GM12878 (cell line): ENCODE measurements around a stretch of chr11.

GRCh38 chr11:2566813-2567124, 122.0 kb downstream of the KCNQ1 start:
- RAMPAGE, long total RNA, result no peak
- RRBS, 2 experiments, result no CpG with 5 or more reads among the region's 3 CpGs
CAGE:
- cytosol, long polyA minus RNA, result no peak
- cytosol, long polyA plus RNA, result no peak
- long polyA plus RNA, result no peak
- nucleolus, long total RNA, result no peak
- nucleus, long polyA plus RNA, result no peak
- nucleus, long total RNA, result no peak

- RAMPAGE, long total RNA, result no peak
- RRBS, 2 experiments, result 39 to 78% methylated on average over 3 of the region's 28 CpGs
CAGE:
- cytosol, long polyA minus RNA, result no peak
- cytosol, long polyA plus RNA, result no peak
- long polyA plus RNA, result no peak
- nucleolus, long total RNA, result no peak
- nucleus, long polyA plus RNA, result no peak
- nucleus, long total RNA, result no peak
These were observed 138.4 kb downstream of the KCNQ1 start for GRCh38 chr11:2583079-2583652.

DNA sequence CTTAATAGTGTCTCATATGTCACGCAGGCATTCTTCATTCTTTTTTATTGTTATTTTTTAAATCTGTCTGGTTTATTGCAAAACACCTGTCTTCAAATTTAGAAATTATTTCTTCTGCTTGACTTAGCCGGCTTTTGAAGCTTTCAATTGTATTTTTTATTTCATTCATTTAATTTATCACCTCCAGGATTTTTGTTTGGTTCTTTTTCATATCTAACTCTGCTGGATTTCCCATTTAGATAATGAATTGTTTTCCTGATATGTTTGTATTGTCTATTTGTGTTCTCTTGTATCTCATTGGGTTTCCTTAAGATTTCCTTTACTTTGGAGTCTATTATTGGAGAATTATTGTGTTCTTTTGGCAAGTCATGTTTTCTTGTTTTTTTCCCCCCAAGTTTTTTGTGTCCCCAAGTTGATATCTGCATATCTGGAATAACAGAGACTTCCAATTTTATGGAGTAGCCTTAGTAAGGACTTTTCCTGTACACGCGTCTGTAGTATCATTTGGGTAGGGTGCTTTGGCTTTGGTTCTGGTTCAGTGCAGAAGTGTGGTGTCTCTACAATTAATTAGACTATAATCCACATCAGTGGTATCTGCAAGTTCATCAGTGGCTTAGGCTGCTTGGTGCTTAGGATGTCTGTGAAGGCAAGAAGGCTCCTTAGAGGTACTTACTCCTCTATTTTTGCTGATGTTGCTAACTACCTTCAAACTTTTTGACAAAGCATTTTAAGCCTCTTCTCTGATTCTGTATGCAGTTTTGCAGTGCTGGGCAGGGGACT, 205.3 kb downstream of the KCNQ1 start:
- RAMPAGE, long total RNA, result no peak
- RRBS, 2 experiments, result no CpG with 5 or more reads among the region's 4 CpGs
CAGE:
- cytosol, long polyA minus RNA, result no peak
- cytosol, long polyA plus RNA, result no peak
- long polyA plus RNA, result no peak
- nucleolus, long total RNA, result no peak
- nucleus, long polyA plus RNA, result no peak
- nucleus, long total RNA, result no peak

GRCh38 chr11:2668769-2669291, 216.7 kb downstream of the CDKN1C start:
- RAMPAGE, long total RNA, result no peak
- RRBS, 2 experiments, result no CpG with 5 or more reads among the region's 5 CpGs
CAGE:
- cytosol, long polyA minus RNA, result no peak
- cytosol, long polyA plus RNA, result no peak
- long polyA plus RNA, result no peak
- nucleolus, long total RNA, result no peak
- nucleus, long polyA plus RNA, result no peak
- nucleus, long total RNA, result no peak

GRCh38 chr11:2697834-2698282, 187.7 kb downstream of the CDKN1C start:
- RAMPAGE, long total RNA, result no peak
- RRBS, 2 experiments, result no CpG with 5 or more reads among the region's 2 CpGs
CAGE:
- cytosol, long polyA minus RNA, result no peak
- cytosol, long polyA plus RNA, result no peak
- long polyA plus RNA, result no peak
- nucleolus, long total RNA, result no peak
- nucleus, long polyA plus RNA, result no peak
- nucleus, long total RNA, result no peak

DNA sequence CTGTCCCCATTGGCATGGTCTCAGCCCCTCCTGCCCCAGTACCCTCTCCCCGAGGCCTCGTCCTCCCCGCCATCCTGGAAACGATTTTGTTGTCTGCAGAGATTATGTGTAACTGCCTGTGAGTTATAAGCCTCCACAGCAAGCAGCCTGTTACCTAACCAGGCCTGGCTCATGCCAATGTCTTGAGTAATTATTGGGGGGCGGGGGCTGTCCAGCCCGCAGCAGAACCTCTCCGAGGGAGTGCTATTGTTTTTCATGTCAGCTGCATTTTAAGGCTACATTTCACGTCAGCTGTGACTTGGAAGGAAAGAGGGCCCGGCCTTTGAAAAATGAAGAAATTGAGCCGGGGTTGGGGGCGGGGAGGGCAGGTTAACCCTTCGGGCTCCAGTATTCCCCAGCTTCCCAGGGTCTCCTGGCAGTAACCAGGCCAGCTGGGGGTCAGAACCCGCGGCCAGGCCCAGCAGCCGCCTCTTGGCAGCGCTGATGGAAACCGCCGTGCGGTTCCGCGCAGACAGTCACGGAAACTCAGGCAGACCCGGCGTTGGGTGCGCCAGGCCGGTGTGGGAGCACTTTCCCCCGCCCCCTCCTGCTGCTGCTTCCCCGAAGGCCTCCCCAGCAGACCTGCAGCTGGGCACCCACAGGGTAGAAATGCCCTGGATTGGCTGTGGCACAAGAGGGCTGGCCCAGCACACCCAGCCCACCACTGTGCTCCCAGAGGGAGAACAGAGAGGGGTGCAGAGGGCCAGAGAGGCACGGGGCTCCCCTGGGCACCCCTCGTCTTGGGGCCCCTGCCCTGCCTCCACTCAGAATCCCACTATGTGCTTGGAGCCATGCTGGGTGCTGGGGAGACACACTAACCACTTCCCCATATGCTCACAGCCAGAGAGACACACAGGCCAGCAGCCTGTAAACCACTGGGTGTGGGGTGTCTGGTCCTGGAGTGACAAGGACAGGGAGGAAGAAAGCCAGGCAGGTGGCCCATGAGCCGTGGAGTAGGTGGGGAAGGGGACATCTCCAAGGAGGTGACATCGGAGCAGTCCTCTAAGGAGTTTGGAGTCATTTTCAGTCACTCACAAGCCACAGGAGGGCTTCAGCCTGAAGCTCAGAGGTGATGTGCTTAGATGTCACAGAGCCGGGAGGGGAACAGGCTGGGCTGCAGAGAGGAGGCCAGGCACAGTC, 59.2 kb downstream of the CDKN1C start:
- RAMPAGE, long total RNA, result no peak
- RRBS, 2 experiments, result no CpG with 5 or more reads among the region's 33 CpGs
CAGE:
- cytosol, long polyA minus RNA, result no peak
- cytosol, long polyA plus RNA, result no peak
- long polyA plus RNA, result no peak
- nucleolus, long total RNA, result no peak
- nucleus, long polyA plus RNA, result no peak
- nucleus, long total RNA, result no peak

- RAMPAGE, long total RNA, result no peak
- RRBS, 2 experiments, result no CpG with 5 or more reads among the region's 29 CpGs
CAGE:
- cytosol, long polyA minus RNA, result no peak
- cytosol, long polyA plus RNA, result no peak
- long polyA plus RNA, result no peak
- nucleolus, long total RNA, result no peak
- nucleus, long polyA plus RNA, result no peak
- nucleus, long total RNA, result no peak
These were observed 46.1 kb downstream of the CDKN1C start for GRCh38 chr11:2839285-2839980.

DNA sequence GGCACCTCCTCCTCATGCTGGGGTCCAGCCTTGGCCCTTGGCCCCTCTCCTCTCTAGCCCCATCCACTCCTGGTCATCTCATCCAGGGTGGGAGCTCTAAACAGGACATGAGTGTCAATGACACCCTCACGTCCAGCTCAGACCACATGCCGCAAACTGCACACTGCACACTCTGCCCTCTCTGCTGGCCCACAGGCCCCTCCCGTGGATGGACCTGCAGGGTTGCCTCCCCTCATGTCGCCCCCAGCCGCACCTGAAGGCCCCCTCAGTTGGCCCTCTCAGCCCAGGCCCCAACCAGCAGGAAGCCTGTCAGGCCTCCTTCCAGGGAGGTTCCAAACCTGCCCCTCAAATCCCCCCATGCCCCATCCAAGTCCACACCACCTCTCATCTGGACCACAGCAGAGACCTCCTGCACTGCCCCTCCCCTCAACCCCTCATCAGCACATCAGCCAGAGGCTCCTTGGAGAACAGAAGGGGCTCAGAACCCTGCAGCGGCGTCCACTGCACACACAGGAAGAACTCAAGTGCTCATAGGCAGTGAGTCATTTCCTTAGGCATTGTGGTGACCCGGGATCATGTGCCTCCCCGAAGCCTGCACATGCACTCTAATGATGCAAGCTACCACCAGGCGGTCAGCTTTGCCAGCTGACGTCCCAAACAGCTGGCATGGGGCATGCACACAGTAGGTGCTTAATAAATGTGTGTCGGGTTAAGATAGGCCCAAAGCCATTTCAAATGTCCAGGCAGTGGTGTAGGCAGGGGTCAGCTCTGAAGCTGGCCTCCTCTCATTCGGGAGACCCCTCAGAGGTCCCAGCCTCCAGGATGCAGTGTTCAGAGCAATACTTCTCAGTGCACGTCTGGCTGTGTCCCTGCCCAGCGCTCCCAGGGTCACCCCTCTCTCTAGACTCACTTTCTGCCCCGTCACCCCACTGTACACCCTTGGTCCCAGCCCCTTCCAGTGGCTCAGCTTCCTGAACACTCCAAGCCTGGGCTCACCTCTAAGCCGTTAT, 3.4 kb upstream of the SLC22A18 start:
- RAMPAGE, long total RNA, result no peak
- RRBS, 2 experiments, result no CpG with 5 or more reads among the region's 17 CpGs
CAGE:
- cytosol, long polyA minus RNA, result no peak
- cytosol, long polyA plus RNA, result no peak
- long polyA plus RNA, result no peak
- nucleolus, long total RNA, result no peak
- nucleus, long polyA plus RNA, result no peak
- nucleus, long total RNA, result no peak

- RAMPAGE, long total RNA, result no peak
- RRBS, 2 experiments, result 92 to 97% methylated on average over 3 to 4 of the region's 27 CpGs
CAGE:
- cytosol, long polyA minus RNA, result no peak
- cytosol, long polyA plus RNA, result no peak
- long polyA plus RNA, result no peak
- nucleolus, long total RNA, result no peak
- nucleus, long polyA plus RNA, result no peak
- nucleus, long total RNA, result no peak
These were observed 1.2 kb downstream of the SLC22A18 start for GRCh38 chr11:2903006-2903959.

- RAMPAGE, long total RNA, result no peak
- RRBS, 2 experiments, result no CpG with 5 or more reads among the region's 13 CpGs
CAGE:
- cytosol, long polyA minus RNA, result no peak
- cytosol, long polyA plus RNA, result no peak
- long polyA plus RNA, result no peak
- nucleolus, long total RNA, result no peak
- nucleus, long polyA plus RNA, result no peak
- nucleus, long total RNA, result no peak
These were observed 10.4 kb downstream of the SLC22A18 start for GRCh38 chr11:2912361-2913070.

- RAMPAGE, long total RNA, result no peak
- RRBS, 2 experiments, result no CpG with 5 or more reads among the region's 27 CpGs
CAGE:
- cytosol, long polyA minus RNA, result no peak
- cytosol, long polyA plus RNA, result no peak
- long polyA plus RNA, result no peak
- nucleolus, long total RNA, result no peak
- nucleus, long polyA plus RNA, result no peak
- nucleus, long total RNA, result no peak
These were observed 11.3 kb downstream of the SLC22A18 start for GRCh38 chr11:2913071-2914031.

- RAMPAGE, long total RNA, result no peak
- RRBS, 2 experiments, result no CpG with 5 or more reads among the region's 10 CpGs
CAGE:
- cytosol, long polyA minus RNA, result no peak
- cytosol, long polyA plus RNA, result no peak
- long polyA plus RNA, result no peak
- nucleolus, long total RNA, result no peak
- nucleus, long polyA plus RNA, result no peak
- nucleus, long total RNA, result no peak
These were observed 12.1 kb upstream of the PHLDA2 start for GRCh38 chr11:2941089-2942019.

DNA sequence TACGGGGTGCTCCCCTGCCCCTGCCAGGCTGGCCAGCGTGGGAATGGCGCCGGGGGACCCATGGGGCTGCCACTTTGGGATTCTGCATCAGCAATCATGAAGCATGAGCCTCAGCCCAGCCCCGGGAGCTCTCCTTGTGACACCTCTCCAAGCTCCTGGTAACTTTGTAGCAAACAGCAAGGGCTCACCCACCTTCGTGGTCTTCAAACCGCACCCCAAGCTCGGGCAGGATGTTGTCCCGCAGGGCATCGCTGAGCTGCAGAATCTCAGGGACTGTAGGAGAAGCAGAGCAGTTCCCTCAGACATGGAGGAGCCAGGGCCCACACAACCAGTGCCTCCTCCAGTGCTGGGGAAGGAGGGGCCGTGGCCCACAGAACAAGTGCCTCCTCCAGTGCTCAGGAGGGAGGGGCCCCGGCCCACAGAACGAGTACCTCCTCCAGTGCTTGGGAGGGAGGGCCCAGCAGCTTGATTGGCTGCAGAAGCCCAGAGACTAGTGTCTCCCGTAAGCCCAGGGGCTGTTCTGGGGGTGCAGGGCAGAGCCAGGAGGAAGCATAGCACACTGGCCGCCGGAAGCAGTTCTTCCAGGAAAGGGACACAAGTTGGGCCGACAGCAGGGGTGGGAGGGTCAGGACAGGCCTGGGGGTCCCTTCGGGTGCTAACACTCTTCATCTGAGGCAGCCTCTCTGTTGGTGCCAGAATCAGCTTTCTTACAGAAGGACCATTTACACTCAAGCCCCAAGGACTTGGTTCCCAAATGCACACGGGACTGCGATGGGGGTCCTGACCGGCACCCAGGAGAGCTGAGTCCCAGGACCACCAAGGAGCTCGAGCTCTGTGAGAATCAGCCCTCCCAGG, 14.8 kb upstream of the NAP1L4 start:
- RAMPAGE, long total RNA, result no peak
- RRBS, 2 experiments, result 89 to 98% methylated on average over 2 of the region's 22 CpGs
CAGE:
- cytosol, long polyA minus RNA, result no peak
- cytosol, long polyA plus RNA, result no peak
- long polyA plus RNA, result no peak
- nucleolus, long total RNA, result no peak
- nucleus, long polyA plus RNA, result no peak
- nucleus, long total RNA, result no peak

DNA sequence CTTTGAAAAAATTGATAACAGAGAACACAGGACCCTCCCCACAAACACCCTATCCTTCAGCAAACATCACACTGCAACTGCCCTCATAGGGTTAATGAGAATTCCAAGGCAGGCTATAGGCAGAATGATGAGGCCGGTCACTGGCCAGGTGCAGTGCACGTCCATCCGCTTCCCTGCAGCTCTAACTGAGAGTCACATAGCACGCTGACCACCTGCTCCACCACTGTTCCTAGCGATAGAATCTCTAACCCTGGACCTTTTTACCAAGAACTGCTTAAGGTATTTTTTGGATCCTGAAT, 29.8 kb upstream of the NAP1L4 start:
- RAMPAGE, long total RNA, result no peak
- RRBS, 2 experiments, result no CpG with 5 or more reads among the region's 5 CpGs
CAGE:
- cytosol, long polyA minus RNA, result no peak
- cytosol, long polyA plus RNA, result no peak
- long polyA plus RNA, result no peak
- nucleolus, long total RNA, result no peak
- nucleus, long polyA plus RNA, result no peak
- nucleus, long total RNA, result no peak

- RAMPAGE, long total RNA, result no peak
- RRBS, 2 experiments, result no CpG with 5 or more reads among the region's 18 CpGs
CAGE:
- cytosol, long polyA minus RNA, result no peak
- cytosol, long polyA plus RNA, result no peak
- long polyA plus RNA, result no peak
- nucleolus, long total RNA, result no peak
- nucleus, long polyA plus RNA, result no peak
- nucleus, long total RNA, result no peak
These were observed 36.4 kb upstream of the CARS1 start for GRCh38 chr11:3093688-3094014.

GRCh38 chr11:3127330-3127598, 37.8 kb downstream of the OSBPL5 start:
- RAMPAGE, long total RNA, result no peak
- RRBS, 2 experiments, result 12 to 15% methylated on average over 2 of the region's 10 CpGs
CAGE:
- cytosol, long polyA minus RNA, result no peak
- cytosol, long polyA plus RNA, result no peak
- long polyA plus RNA, result no peak
- nucleolus, long total RNA, result no peak
- nucleus, long polyA plus RNA, result no peak
- nucleus, long total RNA, result no peak

GRCh38 chr11:3143411-3143907, 21.7 kb downstream of the OSBPL5 start:
- RAMPAGE, long total RNA, result no peak
- RRBS, 2 experiments, result no CpG with 5 or more reads among the region's 21 CpGs
CAGE:
- cytosol, long polyA minus RNA, result no peak
- cytosol, long polyA plus RNA, result no peak
- long polyA plus RNA, result no peak
- nucleolus, long total RNA, result no peak
- nucleus, long polyA plus RNA, result no peak
- nucleus, long total RNA, result no peak

DNA sequence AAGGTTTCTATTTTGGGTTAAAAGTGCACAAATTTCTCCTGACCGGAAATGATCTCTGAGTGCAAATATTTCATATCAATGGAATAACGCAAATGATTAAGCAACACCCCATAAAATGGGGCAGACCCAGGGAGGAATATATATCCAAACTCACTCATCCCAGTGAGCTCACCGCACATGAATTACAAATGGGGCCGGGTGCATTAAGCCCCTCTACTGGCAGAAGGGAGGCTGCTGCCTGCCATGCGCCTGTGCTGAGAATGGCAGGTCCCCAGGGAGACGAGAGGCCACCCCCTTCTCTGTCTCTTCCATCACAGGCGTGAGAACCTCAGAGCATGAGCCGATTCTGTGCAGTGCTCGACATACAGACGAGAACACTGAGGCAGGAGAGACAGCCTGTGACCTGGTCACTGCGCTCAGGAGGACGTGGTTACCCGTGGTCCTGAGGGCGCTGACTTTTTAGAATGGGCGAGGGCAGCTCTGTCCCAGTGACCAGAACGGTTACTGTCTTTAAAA, 42.7 kb upstream of the ZNF195 start:
- RAMPAGE, long total RNA, result no peak
- RRBS, 2 experiments, result no CpG with 5 or more reads among the region's 16 CpGs
CAGE:
- cytosol, long polyA minus RNA, result no peak
- cytosol, long polyA plus RNA, result no peak
- long polyA plus RNA, result no peak
- nucleolus, long total RNA, result no peak
- nucleus, long polyA plus RNA, result no peak
- nucleus, long total RNA, result no peak

DNA sequence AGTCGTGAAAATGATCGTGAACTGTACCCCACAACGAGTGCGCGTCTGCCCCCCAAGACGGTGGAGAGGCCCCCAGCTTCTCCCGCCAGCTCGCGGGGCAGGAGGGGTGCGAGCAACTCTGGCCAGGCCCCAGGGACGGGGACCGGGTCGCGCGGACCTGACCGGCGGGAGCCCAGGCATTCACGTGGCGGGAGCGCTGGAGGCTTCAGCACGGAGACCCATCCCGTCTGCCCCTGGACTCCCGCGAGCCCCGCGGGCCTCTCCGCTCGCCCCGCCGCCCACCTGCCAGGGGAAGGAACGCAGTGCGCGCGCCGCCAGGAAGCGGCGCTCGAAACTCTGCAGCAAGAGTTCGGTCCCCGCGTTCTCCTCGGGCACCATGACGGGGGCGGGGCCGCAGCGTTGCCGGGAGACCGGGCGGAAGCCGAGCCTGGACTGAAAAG, 43.2 kb upstream of the ZNF195 start:
- RAMPAGE, long total RNA, result no peak
- RRBS, 2 experiments, result no CpG with 5 or more reads among the region's 50 CpGs
CAGE:
- cytosol, long polyA minus RNA, result no peak
- cytosol, long polyA plus RNA, result no peak
- long polyA plus RNA, result no peak
- nucleolus, long total RNA, result no peak
- nucleus, long polyA plus RNA, result no peak
- nucleus, long total RNA, result no peak

- RAMPAGE, long total RNA, result no peak
CAGE:
- cytosol, long polyA minus RNA, result no peak
- cytosol, long polyA plus RNA, result no peak
- long polyA plus RNA, result no peak
- nucleolus, long total RNA, result no peak
- nucleus, long polyA plus RNA, result no peak
- nucleus, long total RNA, result no peak
These were observed 11.5 kb downstream of the STIM1 start for GRCh38 chr11:3866868-3867460.